Parietal lobe (tissue), 2 donors: ENCODE data around the genes WDPCP and UGP2.

DNA sequence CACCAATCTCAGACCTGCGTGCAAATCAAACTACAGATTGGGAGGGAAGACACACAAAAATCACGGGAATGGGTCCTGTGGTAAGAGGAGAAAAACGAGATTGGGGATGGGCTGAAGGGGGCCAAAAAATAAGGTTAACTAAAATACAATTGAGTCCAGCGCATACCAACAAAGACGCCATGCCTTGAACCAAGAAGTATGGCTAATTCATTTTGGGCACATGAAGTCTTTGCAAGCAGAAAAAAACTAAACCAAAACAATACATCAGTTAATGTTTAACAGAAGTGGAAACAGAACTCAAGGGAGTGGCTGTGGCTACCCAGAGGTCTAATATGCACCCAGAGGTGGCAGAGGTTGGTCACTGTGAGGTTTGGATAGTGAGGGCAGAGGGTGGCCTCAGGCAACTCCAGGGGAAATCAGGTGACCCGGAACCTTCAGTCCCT is 99.6 kb downstream of the TMEM17 start:
- RAMPAGE, long total RNA = no peak

DNA sequence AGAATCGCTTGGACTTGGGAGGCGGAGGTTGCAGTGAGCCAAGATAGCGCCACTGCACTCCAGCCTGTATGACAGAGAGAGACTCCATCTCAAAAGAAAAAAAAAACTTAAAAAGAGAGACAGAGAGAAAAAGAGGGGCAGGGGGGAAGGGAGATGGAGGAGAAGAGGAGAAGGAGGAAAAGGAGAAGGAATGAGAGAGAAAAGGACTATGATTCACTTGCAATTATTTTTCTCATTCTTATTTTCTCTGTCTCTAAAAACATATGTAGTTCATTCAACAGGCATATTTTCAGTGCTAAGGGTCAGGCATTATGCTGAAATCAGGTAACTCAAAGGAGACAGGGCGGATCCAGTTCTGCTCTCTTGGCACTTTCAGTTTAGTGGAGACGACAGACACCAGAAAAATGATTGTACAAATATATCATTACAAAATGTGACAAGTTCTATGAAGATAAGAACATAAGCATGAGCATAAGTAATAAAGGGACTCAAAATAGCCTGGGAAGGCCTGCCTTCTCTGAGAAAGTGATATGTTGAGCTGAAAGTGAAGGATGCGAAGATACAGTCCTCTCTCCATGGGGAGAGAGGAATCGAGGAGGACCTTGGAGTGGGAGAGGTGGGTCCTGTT is 58.4 kb upstream of the TMEM17 start:
- RAMPAGE, long total RNA = no peak

- RAMPAGE, long total RNA = no peak
Measured at GRCh38 chr2:62706781-62707625, 1.5 kb downstream of the EHBP1 start.

- RAMPAGE, long total RNA = no peak
Measured at GRCh38 chr2:62789357-62789999, 84.0 kb downstream of the EHBP1 start.

DNA sequence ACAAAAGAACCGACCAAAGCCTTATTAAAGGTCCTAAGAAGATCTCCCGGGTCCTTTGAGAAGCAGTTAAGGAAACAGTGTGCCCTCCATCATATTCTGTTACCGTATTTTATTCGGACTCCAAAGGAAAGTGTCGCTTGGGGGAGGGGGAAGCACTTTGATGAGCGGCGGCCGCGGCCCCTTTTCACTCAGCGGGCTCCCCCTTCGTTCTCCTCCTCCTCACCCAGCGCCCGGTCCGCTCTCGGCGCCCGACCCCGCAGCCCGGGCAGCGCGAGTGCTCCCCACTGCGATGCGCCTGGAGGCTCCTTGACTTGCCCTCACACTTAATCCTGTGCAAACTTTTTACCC is 1.4 kb upstream of the OTX1 start:
- RAMPAGE, long total RNA = no peak

GRCh38 chr2:63218805-63219335 is 168.2 kb downstream of the OTX1 start:
- RAMPAGE, long total RNA = no peak

DNA sequence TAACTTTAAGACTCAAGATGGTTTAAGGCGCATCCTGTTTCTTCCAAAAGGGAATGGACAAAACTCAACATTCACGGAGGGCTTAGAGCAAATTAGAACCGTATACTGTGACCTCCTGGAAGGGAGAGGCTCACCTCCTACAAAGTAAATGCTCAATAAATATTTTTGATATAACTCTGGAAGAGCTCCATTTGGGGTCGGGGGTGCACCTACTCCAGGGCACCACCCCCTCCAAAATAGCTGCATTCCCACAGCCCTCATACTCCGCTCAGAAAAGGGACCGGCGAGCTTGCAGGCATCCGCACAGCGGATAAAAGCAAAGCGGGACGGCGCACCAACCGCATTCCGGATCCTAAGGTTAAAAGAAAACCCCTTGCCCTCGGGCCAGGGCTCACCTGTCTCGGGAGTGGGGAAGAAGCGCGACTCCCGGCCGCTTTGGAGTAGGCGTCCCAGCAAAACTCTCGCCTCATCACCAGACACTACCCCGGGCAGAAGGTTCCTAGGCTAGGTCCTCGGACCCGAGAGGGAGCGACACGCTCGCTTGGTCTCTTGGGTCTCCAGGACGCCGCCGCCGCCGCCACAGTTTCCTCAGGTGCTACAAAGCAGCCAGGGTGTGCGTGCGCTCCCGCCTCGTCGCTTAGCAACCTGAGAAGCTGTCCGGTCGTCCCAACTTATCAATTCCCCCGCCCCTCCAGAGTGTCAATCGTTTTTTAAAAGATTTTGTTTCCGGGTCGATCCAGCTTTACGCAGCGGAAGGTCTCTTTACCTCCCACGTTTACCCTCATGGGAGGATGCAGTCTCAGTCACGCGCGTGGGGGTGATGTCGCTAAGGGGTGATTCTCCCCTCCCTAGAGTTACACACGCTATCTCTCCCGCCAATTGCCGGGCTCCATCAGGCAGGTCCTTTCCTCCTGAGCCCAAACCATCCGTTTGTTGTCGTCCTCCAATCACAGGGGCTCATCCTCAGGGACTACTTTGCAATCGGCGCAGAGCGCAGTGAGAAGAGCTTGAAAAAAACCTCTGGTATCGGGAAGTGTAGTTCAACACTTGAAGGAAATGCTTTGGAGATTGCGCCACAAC is at the start of gene WDPCP:
Gene WDPCP, minus strand, starts transcription at position 676 of the 1,080 bp plus-strand sequence.
- RAMPAGE, long total RNA = no peak

GRCh38 chr2:63684195-63684535 is 95.4 kb downstream of the MDH1 start:
- RAMPAGE, long total RNA = no peak

DNA sequence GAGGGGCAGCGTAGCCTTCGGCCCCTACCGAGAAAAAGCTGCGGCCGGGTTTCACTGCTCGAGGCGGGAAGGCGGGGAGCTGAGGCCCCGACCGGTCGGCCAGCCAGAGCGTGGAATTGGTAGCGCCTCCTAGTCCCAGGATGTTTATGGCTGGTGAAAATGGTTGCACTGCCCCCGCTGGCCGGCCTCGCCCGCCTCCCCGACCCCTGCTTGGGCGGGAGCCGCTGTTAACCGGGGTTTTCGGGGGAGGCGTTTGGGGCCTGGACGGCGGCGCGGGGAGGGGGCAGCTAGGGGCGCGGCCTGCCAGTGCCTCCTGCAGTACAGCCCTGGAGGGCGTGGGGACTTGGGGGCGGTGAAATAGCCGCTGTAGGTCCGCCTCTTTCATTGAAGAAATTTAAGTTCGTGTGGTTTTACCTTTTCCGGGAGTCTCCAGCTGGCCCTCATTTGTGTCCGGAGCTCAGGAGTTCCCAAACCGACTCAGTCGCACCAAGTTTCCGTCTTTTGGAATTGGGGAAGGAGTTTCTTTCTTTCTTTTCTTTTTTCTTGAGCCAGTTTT is at the start of gene UGP2:
Gene UGP2, plus strand, starts transcription at position 422 of the 556 bp plus-strand sequence.
- RAMPAGE, long total RNA = no peak

- RAMPAGE, long total RNA = no peak
Measured at GRCh38 chr2:64018102-64018513, 1.1 kb downstream of the VPS54 start.

GRCh38 chr2:64019628-64020222 is 497 bp upstream of the VPS54 start:
- RAMPAGE, long total RNA = no peak

DNA sequence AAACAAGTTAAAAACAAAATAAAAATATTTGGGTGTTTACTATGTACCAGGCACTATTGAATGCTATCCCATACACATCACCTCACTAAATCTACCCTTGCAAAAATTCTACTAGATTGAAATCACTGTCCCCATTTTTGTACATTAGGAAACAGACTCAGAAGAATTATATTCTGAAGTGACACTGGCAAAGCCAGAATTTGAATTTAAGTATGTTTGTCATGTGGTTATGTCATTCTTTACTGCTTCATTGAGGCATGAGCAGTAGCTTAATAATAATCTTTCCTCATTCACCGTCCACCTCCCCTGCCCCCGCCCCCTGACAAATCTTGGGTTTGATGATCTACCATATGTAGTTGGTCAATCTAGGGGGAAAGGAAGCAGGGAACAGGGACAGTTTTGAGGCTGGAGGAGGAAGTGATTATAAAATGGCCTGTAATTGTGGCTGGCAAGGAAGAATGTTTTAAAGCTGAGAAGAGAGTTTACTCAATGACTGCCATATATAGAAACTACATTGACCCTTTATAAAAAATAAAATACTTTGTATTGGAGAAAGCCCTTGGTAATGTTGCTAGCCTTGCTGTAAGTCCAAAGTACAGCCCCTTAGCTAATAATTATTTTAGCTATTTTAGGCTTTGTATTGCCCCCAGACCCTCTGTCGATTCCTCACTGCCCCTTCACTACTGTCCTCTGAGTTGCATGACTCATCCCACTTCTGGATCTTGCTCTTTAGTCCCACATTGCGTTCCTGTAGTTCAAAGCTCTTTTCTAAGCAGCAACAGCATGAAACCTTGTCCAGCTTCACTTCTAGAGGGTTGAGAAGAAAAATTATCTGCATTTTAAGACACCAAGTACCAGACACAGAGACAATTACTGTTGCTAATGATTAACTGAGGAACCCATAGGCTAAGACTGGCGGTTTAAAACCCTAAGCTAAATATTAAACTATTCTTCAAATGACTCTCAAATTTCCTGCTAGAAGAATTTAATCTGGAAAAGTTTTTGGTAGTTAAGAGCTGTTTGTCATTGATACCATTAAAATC is 38.4 kb downstream of the PELI1 start:
- RAMPAGE, long total RNA = no peak

GRCh38 chr2:64115409-64116264 is 28.6 kb downstream of the PELI1 start:
- RAMPAGE, long total RNA = no peak

DNA sequence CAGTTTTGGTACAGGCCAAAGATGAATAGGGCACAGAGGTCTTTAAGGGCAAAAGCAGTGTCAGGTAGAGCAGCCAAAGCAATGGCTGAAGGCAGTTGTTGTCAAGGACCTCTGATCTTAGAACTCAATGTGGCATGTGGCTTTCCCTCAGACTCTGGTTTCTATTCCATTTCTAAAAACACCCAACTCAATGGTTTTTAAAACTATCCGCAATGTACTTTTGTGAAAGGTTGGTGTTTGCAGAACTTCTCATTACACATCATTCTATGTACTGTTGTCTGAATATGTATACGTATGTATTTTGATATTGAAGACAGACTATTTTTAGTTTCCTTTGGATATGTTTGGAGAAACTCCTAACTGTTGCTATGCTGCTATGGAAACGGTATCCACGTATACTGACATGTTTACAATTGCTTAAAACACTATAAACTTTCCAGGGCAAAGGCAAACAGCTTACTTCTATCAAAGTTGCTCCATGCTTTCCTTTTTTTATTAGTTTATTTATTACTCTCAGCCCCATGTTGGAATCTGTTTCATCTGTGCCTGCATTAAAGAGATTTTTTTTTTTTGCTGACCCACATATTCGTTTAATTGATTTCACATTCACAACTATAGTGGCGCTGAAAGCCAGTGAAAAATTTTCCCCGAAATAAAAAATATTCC is 58.2 kb upstream of the PELI1 start:
- RAMPAGE, long total RNA = no peak

DNA sequence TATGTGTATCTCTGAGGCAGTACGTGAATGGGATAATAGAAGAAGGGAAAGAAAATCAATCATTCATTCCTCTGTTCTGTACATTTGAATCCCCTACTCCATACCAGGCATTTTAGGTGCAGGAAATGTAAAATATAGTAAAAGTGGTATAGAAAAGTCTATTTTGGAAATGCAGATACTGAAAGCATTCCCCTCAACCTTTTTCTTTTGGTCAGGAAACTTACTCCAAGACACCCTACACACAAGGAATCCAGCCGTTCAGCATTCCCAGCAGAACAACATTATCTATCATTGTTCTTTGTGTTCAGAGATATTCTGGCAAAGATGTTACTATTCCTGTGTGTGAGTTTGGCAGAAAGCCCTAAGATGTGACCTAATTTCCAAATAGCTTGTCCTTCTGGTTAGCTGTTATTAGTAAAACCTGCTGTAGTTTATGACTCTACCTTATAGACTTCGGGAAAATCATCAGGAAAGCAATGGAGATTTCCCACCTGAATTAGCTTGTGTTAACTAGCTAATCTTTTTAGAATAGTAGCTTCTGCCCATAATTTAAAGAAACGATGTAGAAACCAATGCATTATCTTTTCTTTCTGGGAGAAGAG is 78.1 kb upstream of the PELI1 start:
- RAMPAGE, long total RNA = no peak

GRCh38 chr2:64251632-64252043 is 107.4 kb upstream of the PELI1 start:
- RAMPAGE, long total RNA = no peak

DNA sequence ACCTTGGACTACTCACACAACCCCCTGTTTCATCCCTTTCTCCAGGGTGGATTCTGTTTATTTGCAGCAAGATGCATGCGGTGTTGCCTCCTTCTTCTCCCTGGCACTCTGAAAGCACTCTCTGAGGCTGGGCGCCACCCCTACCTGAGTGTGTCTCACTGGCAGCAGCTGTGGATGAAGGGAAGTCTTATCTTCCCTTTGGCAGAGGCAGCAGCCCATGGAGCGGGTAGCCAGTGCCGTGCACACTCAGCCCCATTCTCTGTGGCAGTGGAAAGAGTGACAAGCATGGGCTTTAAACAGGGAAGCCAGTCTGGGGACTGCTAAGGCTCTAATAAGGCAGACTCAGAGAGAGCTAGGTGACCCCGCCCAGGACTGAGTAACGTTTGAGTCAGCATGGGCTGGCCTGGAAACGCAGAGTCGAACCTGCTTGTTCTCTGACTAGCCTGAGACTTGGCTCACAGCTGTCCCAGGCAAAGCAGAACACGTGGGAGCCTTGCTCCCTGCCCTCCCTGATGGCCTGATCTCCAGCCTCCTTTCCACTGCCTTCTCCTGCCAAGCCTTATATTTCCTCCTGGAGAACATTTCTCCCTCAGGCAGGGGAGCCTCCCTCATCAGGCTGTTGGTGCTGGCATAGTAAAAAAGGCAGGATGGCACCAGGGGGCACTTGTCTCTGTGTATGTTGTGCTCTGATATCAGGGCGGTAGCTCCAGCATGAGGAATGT is 94.0 kb upstream of the LGALSL start:
- RAMPAGE, long total RNA = no peak

DNA sequence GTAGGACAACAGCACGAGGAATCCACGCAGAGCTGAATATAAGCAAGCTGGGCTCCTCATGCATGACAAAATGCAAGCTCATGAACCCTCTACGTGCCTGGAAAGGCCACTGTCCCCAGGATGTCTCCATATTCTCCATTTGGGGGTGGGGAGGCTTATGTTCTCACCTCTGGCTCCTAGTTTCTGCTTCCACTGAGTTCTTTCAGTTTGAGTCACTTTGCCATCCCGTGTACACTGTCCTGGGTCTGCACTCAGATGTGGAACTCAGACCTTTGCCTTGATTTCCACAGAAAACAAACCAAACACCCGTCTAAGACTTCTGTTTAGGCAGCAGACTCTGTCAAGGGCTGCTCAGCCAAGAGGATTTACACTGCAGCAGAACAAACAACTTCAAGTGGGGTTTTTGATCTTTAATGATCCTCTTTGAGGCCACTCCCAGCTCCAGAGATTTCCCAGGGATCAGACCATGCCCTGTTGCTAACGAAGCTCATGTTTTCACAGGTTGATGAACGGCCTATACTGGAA is 52.6 kb upstream of the LGALSL start:
- RAMPAGE, long total RNA = no peak

DNA sequence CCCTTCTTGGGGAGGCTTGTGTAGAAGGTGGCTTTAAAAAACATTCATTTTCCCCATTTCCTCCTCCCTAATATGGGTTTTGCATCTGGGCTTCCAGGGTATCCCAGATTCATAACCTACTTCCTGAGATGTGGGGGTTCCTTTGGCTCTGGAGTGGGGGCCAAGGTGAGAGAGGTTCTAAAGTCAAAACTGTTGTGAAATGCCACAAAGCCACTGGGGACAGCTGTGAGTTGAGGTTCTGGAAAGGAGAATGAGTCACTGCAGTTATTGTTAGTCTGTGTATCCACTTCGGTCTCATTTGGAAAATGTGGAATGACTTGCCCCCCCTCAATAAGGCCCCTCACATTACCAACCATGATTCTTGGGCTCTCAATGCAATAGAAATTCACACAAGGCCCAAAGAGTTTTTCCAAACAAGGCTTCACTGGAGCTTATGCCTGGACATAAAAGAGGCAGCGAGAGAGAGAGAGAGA is 51.1 kb upstream of the LGALSL start:
- RAMPAGE, long total RNA = no peak

- RAMPAGE, long total RNA = no peak
Measured at GRCh38 chr2:64404791-64405247, 49.1 kb upstream of the LGALSL start.